Neural progenitor cell (in vitro differentiated cells): ENCODE measurements around the gene CYTL1.

- RAMPAGE, long total RNA: no peak
Measured at GRCh38 chr4:3530258-3530603, 2.0 kb downstream of the LRPAP1 start.

- RAMPAGE, long total RNA: no peak
Measured at GRCh38 chr4:3580918-3581365, 48.7 kb upstream of the LRPAP1 start.

- RAMPAGE, long total RNA: no peak
Measured at GRCh38 chr4:3631601-3632369, 99.6 kb upstream of the LRPAP1 start.

DNA sequence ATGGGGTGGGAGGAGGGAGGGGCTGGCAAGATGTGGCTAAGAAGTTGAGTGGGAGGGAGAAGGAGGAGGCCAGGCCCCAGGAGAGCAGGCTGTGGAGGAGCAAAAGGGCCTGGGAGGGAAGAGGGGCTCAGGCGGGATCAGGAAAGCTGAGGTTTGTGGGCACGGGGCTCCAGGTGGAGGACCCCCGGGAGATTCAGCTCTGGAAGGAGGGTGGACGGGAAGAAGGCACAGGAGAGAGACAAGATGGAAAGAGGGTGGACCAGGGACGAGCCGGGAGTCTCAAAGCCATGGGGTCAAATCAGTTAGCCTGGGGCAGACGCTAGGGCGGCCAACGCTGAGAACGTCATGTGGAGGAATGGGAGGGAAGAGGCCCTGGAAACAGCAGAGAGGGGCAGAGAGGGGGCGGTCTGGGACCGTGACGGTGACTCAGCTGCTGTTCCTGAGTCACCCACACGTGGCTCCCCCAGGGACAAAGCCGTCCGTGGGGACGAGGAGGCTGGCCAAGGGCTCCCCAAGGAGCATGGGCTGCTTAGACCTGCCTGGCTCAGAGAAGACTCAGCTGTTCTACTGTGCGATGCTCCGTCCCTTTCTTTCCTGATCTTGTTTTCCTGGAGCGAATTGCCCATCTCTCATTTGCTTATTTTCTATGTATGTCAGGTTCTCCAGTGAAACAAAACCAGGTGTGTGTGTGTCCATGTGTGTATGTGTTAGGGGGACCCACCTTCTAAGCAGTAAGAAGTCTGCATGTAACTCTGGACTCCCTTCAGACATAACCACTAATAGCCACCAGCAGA, 108.3 kb upstream of the LRPAP1 start:
- RAMPAGE, long total RNA: no peak

DNA sequence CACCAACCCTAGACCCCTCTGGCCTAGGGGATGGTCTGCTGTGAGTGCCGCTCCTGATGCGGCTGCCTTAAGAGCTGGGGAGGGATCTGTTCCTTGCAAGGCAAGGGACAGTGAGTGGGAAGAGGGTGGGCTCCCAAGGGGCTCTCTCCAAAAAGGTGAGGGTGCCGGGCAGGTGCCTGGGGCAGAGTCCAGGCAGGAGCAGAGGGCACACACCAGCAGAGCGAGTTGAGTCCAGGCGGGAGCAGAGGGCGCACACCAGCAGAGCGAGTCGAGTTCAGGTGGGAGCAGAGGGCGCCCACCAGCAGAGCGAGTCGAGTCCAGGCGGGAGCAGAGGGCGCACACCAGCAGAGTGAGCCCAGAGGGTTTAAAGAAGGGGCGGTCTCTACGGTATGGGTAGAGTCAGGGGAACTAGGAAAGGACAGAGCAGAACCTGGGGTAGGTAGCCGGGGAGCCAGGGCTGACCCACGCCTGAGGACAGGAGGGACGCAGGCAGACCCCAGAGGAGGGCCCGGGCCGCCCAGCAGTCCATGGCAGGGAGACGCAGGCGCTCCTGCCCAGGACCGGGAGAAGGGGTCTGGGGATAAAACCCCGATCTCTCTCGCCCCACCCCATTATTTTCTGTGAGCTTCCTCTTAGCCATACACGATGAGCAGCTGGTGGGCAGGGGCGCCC, 22.0 kb upstream of the ADRA2C start:
- RAMPAGE, long total RNA: no peak

DNA sequence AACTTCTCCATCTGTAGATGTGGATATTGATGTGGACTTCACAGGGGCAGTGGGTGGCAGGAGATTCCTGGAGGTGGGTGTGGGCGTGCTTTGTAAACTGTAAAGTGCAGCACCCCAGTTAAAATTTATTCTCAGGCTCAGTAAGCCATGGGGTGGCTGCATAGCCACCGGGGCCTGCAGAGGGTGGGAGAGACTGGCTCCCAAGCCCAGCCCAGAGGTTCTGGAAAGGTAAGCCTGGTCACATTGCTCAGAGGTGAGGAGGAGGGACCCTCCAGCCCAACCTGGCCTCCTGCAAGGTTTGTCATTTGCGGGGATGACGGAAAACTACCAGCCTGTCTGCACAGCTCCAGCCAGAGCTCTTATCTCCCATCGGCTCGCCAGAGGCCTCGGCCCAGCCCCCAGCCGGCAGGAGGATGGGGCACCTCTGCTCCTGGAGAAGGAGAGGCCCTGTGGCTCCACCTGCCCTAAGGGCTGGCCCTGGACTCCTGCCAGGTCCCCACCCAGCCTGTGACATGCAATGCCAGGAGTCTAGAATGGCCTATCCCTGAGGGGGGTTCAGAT, 14.0 kb downstream of the ADRA2C start:
- RAMPAGE, long total RNA: no peak

DNA sequence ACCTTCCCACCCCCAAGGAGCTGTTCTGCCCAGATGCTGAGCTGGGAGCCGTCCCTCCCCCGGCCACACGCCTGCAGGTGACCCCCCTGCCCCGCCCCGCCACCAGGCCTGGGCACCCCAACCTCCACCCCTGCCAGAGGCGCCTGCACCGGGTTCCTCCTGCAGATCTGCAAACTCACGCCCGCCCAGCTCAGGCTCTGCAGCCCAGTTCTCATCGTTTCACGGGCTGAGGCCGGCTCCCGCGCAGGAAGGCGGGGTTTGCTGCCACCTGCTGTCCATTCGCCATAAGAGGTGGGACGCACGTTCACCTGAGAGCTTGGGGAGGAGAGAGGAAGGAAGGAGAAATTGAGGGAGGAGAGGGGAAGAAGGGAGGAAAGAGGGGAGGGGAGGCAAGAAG, 114.3 kb downstream of the ADRA2C start:
- RAMPAGE, long total RNA: no peak

DNA sequence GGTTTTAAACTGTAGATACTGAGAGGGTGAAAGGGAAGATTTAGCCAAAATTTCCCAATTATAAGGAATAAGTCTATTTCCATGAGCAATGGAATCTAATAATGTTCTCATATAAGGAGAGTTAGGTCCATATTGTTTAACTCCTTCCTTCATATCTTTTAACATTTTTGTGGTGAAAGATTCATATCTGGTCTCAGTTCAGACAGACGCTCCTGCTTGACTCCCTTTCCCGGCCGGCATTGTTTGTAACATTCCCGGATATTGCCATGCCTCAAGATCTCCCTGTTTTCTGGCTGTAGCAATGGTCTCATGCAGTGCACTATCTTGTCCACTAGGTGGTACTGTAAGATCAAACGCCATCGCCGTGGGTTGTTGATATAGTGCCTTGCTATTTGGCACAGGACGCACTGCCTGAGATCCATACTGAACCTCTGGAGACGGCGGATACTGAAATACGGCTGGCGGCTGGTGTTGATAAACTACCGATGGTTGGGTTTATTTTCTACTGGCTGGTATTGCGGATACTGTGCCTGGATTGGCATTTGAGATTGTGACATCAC, 218.5 kb downstream of the ADRA2C start:
- RAMPAGE, long total RNA: no peak

DNA sequence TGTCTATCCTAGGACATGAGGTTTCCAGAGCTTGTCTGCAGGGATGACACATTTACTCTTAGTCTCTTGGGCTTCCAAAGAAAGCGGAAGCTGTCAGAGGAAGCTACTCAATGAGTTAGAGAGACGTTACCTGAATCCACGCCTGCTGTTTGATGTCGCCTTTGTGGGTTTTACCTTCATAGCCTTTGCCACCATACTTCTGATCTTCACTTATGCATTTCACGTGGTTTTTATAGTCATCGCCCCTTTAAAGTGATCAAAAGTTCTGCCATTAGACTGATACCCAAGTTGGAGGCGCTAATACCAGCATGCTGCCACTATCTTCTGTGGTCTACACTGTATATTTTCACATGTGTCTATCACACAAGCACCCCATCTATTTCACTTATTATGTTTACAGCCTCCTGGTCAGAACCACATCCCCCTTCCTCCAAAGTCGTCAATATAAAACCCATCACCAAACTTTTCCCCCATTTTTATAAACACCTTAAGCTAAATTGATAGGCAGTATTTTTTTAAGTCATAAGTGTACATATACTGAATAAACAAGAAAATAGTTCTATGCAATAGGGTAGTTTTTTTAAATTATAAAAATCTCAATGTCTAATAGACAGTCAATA, 8.2 kb downstream of the LYAR start:
- RAMPAGE, long total RNA: no peak

- RAMPAGE, long total RNA: no peak
Measured at GRCh38 chr4:4540927-4541655, 757 bp downstream of the STX18 start.

DNA sequence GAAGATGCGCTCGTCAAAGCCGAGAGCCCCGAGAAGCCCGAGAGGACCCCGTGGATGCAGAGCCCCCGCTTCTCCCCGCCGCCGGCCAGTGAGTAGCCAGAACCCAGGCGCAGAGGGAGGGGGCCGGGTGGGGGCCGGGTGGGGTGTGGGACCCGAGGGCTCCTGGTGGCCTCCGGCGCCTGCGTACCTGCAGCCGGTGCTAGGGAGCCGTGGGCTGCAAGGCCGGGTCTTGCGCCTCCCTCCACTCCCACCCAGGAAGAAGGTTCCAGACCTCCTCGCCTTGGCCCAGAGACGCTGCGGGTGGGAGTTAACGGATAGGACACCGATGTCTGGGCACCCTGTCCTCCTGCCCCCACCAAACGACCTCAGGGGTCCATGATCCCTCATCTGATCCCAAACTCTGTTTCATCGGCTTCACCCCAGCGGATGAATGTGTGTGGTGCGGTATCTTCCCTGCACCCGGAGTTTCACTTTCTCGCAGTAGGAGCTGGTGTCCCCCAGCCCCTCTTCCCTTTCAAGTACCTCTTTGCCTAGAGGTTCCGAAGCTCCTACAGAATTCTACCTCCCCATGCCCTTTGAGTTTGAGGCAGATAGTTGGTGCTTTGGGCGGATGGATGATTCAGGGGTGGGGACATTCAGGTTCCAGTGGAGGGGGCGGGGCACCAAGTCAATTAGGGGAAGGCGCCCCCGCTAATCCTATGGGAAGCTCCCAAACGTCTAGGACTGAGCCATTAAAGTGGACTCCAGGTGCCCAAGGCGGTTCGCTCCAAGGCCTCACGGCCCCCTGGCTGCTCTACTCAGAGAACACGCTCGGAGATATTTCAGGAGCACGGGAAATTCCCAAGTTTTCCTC, 1.0 kb downstream of the MSX1 start:
- RAMPAGE, long total RNA: no peak

GRCh38 chr4:4959620-4960130, 59.6 kb downstream of the CYTL1 start:
- RAMPAGE, long total RNA: no peak

DNA sequence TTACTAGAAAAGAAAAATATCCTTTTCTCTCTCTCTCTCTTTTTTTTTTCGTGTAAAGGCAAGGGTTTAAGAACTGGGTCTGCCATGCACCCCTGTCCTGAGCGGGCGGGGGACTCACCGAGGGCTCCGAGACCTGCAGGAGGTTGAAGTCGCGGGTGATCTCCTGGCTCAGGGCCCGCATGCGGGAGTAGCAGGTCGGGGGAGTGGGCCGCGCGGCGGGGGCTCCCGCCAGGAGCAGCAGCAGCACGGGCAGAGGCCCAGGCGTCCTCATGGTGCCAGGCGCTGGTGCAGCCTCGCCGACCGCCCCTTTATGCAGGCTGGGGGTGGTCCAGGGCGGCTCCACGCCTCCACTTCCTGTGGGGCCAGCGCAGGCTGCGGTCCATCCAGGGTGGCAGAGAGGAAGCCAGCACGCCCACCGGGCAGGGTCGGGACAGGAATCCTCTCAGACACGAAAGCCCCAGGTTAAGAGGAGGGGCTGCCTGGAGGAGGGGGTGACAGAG, at the start of gene CYTL1:
TSS of gene CYTL1 (minus strand) at position 284 of the 500 bp plus-strand sequence.
- RAMPAGE, long total RNA: no peak

DNA sequence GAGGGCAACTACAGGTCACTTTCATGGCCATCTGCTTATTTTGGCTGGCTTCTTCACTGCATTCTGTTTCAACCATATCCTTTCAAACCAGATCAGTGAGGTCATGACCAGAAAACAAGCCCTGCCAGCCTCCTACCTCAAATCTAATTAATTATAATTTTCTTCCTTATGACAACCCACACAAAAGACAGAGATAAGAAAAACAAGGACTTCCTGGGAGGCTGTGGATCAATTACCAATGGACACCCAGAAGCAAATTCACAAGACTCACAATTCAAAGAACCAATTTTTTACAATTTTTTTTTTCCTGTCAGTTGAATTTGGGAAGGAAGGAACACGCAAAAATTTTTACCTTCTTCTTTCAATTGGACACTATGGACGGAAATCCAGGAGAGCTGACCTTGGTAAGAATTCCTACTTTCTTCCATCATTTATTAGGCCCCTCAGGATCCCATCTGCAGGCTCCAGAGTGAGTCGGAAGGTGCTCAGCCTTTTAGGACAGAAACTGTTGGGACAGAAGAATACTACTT, 183.2 kb downstream of the EVC2 start:
- RAMPAGE, long total RNA: no peak

DNA sequence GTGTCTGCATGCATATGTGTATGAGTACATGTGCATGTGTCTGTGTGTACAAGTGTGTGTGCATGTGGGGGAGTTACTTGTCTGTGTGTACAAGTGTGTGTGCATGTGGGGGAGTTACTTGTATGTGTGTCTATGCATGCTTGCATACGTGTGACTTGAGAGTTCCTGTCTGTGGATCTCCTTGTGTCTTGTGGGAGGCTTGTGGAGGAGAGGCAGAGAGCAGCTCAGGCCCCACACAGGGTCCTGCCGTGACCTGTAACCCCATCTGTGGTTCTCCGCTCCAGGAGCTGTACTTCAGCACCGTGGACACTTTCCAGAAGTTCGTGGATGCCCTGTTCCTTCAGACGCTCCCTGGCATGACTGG, 72.2 kb downstream of the EVC start:
- RAMPAGE, long total RNA: no peak

- RAMPAGE, long total RNA: no peak
Measured at GRCh38 chr4:6201528-6202214, 1.3 kb upstream of the JAKMIP1 start.

DNA sequence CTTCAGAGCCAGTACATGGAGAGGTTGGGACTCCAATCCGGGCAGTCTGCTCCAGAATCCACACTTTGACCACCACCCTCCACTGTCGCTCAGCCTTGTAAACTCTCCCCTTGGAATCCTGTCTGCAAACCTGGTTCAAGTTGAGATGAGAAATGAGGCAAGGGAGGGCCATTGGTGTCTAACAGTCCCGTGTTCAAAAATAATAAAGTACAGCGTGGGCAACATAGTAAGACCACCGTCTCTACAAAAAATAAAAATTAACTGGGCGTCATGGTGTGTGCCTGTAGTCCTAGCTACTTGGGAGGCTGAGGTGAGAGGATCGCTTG, 22.6 kb upstream of the JAKMIP1 start:
- RAMPAGE, long total RNA: no peak

GRCh38 chr4:6244894-6245517, 24.6 kb upstream of the WFS1 start:
- RAMPAGE, long total RNA: no peak

DNA sequence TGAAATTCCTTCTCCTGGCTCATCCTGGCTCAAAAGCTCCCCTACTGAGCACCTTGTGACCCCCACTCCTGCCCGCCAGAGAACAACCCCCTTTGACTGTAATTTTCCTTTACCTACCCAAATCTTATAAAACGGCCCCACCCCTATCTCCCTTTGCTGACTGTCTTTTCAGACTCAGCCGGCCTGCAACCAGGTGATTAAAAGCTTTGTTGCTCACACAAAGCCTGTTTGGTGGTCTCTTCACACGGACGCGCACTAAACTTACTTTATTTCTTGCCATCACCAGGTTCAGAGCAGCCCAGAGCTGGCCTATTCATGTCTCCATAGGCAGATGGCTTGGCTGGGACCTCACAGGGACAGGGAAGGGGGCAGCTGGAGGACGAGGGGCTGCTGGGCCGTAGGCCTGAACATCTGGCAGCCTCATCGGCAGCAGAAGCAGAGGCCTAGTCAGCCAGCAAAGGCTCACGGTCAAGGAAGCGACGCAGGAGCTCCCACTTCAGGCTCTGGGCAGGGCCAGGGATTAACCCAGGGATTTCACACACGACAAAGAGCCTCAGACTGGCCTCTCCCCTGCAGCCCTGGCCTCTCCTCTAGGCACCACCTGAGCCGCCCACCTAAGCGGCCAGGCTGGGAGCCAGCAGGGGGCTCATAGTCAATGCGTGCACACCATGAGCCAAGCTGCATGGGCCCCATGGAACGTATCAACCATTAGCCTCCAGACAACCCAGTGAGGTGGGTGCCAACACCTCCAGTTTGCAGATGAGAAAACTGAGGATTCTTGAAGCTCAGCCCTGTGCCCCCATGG, 46.0 kb upstream of the MAN2B2 start:
- RAMPAGE, long total RNA: no peak

DNA sequence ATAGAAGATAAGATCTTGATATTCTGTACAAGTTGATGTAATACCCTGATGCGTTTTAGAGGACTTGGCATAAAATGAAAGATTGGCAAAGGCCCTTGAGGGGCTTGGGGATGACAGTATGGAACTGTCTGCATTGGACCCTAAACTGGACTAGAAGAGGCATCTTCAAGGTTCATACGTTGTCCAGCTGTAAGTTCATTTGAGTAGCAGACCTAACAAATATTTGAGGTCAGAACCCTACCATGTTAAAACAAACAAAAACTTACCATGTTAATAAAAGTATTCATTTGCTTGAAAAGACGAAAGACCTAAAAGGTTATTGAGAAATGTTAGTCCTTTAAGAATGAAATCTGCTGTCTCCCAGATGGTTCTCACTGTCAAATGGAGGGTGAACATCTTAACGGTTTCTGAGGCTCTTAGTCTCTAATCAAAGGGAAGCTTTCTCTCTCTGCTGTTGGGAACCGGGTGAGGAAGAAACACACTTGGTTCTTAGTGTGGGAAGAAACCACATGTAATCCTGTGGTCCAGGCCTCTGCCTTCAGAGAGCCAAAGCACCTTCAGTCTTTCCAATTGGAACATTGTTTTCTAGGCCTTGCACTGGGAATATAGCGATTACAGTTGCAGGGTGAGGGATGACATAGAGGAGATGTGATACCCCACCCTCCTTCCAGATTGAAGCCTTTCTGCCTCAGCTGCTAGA, 2.1 kb downstream of the MRFAP1 start:
- RAMPAGE, long total RNA: no peak